ENCODE data around the genes CD14, PCDHAC1, PCDHAC2, PCDHB2, PCDHB7, PCDHB8 and PCDHGB4.

DNA sequence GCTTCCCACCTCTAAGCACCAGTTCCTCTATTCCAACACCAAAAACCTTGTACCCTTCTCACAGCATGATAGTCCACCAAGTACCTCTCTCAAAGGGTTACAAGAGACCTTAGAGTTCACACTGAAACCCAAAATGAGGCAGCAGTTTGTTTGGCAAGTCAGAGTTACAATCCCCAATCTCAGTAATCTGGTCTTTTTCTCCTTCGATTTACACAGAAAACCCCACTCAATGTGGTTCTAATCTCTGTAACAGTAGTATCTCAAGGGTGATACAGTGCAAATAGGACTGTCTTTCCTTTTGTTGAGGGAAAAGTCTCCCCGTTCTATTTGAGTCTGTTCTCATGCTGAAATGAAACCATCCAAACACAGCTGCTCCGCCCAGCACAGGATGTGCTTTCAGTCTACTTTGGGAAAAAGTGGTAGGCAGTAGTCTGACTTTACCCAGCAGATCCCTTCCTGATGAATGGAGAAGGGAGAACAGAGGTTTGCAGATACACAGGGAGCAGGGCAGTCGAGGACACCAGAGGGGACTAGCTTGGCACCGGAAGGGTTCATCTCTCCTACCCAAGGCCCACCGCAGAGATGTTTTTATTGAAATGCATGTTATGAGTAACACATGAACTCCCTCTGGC is 2.6 kb downstream of the EIF4EBP3 start:
- PRO-cap, result no peak

- PRO-cap, result no peak
These were observed 3.4 kb downstream of the EIF4EBP3 start for GRCh38 chr5:140550566-140551498.

GRCh38 chr5:140561309-140562655 is 2.6 kb downstream of the APBB3 start:
- PRO-cap, result no peak

DNA sequence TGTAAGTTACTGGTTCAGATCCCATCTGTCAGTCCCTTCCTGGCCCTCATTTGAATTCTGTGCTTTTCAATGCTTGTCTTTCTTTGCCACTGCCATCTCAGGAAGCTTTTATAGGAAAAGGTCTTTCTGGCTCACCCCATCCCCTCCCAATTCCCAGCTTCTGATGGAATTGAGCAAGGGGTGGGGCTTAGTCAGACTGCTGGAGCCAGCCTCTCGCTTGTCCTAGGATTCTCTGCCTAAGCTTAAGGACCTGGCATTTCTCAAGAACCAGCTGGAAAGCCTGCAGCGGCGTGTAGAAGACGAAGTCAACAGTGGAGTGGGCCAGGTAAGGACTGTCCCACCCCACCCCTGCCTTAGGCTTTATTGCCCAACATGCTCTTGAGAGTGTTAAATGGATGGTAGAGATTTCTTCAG is 1.0 kb downstream of the SLC35A4 start:
- PRO-cap, result no peak

GRCh38 chr5:140570957-140571706 is 6.5 kb downstream of the SLC35A4 start:
- PRO-cap, result no peak

DNA sequence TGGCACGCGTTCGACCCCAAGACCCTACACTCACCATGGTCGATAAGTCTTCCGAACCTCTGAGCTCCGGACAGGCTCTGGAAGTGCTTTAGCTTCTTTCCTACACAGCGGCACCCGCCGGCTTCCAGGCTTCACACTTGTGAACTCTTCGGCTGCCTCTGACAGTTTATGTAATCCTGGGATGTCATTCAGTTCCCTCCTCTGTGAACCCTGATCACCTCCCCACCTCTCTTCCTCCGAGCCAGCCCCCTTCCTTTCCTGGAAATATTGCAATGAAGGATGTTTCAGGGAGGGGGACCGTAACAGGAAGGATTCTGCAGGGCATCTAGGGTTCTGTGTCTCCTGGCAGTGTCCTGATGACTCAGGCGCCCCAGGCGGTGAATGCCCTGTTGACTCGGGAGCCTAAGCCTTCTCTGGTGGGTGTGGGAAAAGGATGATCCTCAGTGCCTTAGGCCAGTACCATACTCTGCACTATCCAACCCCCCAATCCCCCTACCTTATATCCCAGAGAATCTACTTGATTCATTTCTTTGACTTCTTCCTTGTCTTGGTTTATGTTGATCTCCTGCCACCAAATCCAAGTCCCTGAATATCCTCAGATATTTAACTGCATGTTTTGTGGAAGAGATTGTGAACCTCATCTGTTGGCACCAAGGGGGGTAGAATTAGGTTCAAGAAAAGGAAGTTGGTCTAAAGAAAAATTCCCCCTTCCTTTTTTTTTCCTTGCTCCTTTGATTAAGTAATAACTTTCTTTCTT is at the start of gene CD14:
Gene CD14, minus strand, starts transcription at position 141 of the 757 bp plus-strand sequence.
- PRO-cap, result bidirectional peak, plus-strand start at position 407 of the sequence, minus-strand start at position 139 of the sequence

DNA sequence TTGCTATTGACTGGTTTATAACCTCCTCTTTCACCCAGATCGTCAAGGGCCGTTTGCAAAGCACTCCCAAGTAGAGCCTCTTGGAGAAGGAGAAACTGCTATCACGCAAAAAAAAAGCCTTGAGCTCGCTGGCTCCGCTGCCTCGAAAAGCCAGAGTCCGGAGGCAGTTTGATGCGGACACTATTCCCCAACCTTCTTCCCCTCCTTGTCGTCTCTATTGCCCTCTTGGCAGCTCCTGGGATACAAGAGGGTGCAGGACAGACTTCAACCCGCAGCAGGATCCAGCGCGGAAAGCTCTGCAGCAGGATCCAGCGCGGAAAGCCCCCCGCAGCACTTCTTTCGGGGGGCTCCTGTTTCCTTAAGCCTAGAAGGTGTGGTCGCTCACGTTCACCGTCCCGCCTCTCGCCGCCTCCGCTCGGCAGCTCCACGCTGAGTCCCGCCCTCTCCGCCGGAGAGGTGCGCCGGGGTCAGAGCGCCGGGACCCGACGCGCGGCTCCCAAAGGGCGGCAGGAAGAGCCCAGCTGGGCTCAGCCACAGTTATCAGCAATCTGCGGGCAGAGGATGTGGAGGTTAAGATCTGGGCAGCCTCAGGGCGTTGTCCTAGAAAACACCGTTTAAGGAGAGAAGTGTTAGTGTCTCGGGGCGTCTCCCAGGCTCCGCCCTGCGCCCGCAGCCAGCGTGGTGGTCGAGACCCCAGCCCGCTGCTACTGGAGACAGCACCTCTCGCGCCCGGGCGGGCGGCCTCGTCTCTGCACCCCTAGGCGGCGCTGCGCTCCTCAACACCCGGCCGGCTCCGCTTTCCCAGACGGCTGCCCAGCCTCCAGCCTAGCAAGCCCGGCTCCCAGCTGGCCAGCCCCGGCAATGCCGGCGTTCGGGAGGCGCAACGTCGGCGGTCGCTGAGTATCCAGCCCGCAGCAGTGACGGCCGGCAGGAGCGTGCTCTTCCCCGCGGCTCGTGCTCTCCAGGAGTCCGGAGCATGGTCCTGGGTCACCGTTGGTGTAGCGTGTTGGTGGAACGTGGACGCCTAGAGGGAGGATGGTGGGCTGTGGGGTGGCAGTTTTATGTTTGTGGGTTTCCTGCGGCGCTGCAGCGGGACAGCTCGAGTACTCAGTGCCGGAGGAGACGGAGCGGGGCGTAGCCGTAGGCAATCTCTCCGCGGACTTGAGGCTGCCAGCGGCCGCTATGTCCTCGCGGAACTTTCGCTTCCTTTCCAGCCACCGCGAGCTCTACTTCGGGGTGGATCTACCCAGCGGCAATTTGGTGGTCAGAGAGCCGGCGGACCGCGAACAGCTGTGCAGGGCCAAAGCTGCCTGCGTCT is at the start of gene PCDHAC1:
Gene PCDHAC1, plus strand, starts transcription at position 442 of the 1,318 bp plus-strand sequence.
- PRO-cap, result no peak

DNA sequence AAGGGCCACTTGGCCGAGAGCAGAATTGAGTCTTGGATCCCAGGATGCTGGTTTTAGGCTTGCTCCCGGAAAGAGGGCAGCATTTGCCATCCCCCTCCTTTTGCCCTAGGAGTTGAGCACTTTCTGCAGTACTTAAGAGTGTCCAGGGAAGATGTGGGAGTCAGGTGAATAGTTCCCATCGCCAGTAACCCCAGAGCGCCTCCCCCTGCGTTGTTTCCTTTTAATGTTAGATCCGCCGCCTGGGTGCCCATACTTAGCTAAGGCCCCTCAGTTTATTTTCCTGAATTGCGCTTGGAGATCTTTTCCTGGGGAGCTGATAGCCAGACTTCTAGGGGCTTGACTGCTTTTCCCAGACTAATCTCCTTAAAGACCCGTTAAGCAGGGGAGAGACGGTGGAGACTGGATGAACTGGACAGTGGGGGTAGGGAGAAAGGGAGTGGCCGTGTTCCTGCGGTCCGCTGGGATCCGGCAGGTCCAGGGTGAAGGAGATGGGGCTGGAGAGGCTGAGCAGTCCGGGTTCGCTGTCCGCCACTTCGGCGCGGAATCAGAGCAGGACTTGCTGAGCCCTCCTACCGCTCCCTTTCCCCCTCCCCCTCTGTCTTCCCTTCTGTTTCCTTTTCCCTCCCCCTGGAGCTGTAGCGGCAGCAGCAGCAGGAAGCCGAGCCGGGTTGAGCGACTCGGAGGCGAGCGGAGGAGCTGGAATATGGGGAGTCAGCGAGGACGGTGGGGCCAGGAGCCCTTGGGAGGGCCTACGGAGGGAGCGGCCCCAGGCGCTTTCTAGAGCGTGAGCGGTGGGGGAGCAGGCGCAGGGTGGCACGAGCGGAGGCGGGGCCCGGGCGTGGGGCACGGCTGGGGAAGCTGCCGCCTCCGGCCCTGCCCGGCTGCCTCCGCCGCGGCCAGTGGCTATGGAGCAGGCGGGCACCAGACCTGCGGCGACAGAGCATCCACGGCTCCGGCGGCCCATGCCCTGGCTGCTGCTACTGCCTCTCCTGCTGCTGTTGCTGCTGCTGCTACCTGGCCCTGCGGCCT is at the start of gene PCDHAC2:
Gene PCDHAC2, plus strand, starts transcription at position 615 of the 1,029 bp plus-strand sequence.
- PRO-cap, result no peak

- PRO-cap, result no peak
These were observed 298 bp upstream of the PCDHB1 start for GRCh38 chr5:141050955-141051196.

DNA sequence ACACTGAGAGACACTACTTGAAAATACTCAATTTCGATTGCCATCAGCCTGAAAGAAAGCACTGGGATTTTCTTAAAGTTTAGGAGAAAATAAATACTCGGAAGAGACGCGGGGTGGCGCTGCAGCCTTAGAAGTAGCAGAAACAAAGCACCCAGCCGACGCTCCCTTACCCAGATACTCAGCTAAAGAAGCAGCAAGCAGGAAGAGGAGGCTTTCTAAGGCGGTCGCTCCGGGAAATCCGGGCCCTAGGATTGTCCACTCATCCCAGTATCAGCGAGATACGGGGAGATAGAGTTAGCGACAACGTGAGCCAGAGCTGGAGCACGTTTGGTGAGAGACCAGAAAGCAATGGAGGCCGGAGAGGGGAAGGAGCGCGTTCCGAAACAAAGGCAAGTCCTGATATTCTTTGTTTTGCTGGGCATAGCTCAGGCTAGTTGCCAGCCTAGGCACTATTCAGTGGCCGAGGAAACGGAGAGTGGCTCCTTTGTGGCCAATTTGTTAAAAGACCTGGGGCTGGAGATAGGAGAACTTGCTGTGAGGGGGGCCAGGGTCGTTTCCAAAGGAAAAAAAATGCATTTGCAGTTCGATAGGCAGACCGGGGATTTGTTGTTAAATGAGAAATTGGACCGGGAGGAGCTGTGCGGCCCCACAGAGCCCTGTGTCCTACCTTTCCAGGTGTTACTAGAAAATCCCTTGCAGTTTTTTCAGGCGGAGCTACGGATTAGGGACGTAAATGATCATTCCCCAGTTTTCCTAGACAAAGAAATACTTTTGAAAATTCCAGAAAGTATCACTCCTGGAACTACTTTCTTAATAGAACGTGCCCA is at the start of gene PCDHB2:
Gene PCDHB2, plus strand, starts transcription at position 173 of the 827 bp plus-strand sequence.
- PRO-cap, result no peak

DNA sequence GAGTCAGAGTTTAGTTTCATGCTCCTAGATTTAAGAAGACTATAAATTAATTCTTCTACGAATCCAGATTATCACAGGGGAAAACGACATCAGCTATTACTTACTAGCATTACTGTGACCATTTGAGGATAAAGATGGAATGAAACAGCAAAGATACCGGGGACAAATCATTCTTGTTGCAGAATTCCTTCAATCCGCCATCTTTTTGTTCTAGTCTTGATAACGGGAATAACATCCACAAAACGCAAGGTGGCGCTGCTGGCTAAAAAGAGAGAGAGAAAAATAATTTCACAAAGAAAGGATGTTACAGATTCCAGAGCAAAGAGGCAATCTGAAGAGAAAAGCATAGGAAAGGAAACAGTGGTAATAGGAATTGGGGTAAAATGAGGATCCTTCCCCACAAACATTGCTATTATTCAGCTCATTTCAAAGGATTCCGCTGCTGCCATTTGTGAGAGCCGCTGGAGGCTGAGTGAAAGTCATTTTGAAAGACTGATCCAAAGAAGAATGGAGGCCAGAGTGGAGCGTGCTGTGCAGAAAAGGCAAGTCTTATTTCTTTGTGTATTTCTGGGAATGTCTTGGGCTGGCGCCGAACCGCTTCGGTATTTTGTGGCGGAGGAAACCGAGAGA is at the start of gene PCDHB7:
Gene PCDHB7, plus strand, starts transcription at position 316 of the 630 bp plus-strand sequence.
- PRO-cap, result no peak

DNA sequence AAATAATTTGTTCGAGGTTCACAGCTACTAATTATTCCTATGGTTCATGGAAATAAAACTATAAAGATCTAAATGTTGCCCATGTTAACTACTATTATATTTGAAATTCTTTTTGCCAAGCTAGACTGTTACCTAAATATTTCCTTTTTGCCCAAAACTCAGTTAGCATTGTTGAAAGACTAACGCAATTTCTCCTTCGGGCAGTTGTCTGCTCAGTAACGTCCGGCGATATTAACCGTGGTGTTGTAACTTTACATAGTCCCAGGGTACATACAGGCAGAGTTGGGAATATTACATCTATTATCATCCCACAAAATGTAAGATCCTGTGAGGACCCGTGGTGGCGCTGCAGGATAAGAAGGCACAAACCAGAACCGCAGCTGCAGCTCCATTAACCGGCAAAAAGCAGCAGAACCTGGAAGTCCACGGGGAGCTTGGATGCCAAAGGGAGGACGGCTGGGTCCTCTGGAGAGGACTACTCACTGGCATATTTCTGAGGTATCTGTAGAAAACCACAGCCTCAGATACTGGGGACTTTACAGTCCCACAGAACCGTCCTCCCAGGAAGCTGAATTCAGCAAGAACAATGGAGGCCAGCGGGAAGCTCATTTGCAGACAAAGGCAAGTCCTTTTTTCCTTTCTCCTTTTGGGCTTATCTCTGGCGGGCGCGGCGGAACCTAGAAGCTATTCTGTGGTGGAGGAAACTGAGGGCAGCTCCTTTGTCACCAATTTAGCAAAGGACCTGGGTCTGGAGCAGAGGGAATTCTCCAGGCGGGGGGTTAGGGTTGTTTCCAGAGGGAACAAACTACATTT is at the start of gene PCDHB8:
Gene PCDHB8, plus strand, starts transcription at position 342 of the 813 bp plus-strand sequence.
- PRO-cap, result no peak

- PRO-cap, result no peak
These were observed 1.1 kb downstream of the PCDHB11 start for GRCh38 chr5:141200351-141201185.

- PRO-cap, result no peak
These were observed 1.0 kb downstream of the PCDHB12 start for GRCh38 chr5:141209443-141210082.

DNA sequence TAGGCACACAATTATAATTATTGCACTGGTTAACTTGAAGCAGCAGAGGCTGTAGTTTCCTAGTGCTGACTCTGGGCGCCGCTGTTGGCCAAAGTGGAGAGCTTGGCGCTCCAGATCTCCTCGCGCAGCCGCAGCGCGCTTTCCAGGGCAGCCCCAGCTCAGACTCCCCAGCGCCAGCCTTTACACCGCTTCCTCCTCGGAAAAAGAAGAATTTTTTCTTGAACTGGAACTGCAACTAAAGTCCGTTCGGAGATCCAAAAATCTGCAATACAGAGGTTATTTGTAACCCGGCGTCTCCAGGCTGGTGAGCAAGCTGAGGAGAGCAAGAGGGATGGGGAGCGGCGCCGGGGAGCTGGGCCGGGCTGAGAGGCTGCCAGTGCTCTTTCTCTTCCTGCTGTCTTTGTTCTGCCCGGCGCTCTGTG is at the start of gene PCDHGB4:
Gene PCDHGB4, plus strand, starts transcription at position 145 of the 422 bp plus-strand sequence.
- PRO-cap, result no peak

- PRO-cap, result no peak
These were observed 967 bp downstream of the PCDHGC3 start for GRCh38 chr5:141476310-141477556.

GRCh38 chr5:141494618-141495537 is 6.0 kb downstream of the PCDHGC5 start:
- PRO-cap, result no peak

DNA sequence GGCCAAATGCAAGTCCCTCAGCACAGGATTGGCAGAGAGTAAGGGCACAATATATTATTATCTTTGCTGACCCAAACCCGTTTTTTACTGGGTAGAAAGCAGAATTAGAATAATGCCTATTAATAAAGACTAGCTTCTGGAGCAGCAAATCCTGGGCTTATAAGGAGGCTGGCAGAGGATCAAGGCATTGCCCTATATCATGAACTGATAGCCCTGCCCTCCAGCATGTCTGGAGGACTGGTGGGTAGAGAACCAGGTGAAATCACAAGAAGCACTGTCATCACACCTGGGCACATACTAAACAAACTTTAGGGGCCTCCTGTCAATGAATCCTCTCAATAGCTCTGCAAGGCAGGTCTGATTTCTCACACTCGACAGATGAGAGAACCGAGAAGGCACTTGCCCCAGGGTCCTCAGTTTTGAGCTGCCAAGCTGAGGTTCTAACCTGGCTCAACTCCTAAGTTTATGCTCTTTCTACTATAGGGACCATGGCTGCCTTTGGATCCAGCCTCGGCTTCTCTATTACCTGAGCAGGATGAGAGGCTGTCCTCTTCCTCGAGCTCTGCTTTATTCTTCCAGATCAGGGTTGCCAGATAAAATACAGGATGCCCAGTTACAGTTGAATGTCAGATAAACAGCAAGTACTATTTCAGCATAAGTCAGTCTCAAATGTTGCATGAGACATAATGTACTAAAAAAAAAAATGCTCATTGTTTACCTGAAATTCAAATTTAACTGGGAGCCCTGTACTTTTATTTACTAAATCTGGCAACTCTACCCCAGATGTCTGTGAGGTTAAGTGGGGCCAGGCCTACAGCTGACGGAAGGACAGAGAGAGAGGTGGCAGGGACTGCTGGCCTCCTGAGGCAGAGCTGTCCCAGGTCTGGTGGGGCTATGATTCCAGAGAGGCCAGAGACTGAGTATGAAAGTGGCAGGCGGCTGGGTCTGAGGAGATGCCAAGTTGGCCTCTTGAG is 18.0 kb downstream of the PCDHGC5 start:
- PRO-cap, result no peak

DNA sequence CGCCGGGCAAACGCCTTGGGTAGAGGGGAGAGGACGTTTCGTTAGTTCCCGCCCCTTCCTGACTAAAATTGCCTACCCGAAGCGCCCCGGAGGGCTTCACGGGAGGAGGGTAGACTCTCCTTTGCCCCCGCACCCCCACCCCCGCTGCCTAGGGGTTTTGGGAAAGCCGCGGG is 24.4 kb downstream of the PCDHGC5 start:
- PRO-cap, result no peak

- PRO-cap, result no peak
These were observed 25.5 kb downstream of the PCDHGC5 start for GRCh38 chr5:141514553-141514641.

Measured in neutrophil (primary cell).